Fibroblast of villous mesenchyme (primary cell): ENCODE results near the gene CAVIN2.

DNA sequence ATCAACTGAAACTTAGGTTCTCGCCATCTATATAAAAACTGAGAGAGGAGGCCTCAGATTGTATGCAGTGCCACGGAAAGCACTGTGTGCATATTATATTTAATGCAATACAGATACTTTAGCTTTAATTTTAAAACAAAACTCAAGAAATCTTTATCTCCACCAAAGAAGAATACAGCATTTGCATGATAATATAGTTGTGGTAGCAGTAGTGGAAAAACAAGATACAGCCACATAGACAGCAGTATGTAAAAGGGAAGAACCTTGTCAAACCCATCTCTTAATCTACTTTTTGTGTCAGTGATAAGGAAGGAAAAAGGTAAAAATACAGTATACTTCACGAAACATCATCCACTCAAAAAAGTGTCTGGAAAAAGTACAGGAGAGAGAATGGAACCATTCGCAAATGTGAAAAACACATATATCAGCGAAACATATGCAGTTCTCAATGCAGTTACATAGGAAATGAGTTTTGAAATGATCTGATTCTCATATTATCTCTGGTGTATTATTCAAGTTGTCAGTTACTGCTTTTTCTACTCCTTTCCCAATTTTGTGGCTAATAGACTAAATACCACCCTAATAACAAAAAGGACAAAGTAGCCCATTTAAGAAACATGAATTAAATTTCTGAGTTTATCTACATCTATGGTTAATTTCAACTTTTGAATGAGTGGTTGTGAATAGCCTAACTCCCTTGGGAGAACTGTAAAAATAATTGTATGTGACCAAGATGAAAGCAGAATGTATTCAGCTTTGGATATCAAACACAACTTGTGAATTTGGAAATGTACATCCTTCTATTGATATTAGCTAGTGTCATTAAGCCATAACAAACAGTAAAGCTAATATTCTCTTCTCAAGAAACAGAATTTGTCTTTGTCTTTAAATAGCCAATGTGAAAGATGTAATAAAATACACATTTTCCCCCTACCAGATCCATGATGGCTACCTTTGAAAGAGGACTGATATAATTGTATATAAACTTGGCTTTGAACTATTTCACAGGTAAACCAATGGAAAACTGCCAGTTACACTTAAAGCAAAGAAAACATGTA is 44.4 kb downstream of the STAT1 start:
- CAGE, long polyA plus RNA, result no peak

- CAGE, long polyA plus RNA, result no peak
Measured at GRCh38 chr2:191013429-191013722, 595 bp downstream of the STAT1 start.

- CAGE, long polyA plus RNA, result no peak
Measured at GRCh38 chr2:191115094-191115919, 35.5 kb downstream of the STAT4 start.

DNA sequence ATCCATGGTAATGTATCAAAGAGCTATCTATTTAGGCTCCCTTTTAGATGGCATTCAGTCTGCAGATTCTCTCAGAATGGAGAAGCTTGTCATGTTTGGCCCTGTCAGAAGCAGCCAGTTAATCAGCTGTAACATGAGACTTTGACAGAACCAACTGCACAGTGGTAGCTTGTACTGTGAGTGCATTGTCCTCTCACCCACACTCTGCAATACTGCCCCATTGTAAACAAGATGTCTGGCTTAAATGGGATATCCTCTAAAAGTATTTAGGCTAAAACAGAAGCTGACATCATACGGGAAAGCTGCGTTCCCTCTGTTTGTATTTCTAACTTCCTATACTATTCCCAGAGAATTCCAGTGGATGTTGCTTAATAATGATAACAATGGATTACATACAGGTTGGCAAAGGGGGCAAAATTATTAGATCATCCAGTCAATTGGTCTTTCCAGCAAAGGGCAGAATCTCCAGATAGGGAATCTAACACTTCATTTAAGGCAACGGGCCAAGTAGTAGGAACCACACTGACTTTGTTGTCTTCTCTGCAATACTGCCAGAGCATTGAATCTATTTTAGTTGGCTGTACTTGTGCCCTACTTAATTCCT is 15.4 kb upstream of the STAT4 start:
- CAGE, long polyA plus RNA, result no peak

- CAGE, long polyA plus RNA, result no peak
Measured at GRCh38 chr2:191172802-191173379, 22.1 kb upstream of the STAT4 start.

GRCh38 chr2:191176808-191177153 is 26.0 kb upstream of the STAT4 start:
- CAGE, long polyA plus RNA, result no peak

DNA sequence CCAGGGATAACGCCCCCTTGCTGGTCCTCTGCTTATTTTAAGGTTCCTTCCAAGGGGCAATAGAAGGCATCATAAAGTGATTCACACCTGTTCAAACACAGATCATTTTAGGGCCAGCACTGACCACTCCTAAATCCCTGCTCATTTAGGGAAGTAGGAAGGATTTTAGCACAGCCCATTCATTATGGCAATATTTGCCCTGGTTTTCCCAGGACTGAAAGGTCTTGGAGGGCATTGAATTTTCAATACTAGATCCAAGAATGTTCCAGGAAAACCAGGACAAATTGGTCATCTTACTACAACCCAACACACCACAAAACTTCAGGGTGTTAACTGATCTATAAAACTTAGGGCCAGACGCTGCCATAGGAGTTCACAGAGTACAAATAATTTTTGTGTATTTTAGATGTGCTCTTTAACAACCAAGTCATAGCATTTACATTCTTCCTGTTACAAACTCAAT is 26.4 kb upstream of the STAT4 start:
- CAGE, long polyA plus RNA, result no peak

GRCh38 chr2:191325182-191325785 is 80.1 kb downstream of the MYO1B start:
- CAGE, long polyA plus RNA, result no peak

DNA sequence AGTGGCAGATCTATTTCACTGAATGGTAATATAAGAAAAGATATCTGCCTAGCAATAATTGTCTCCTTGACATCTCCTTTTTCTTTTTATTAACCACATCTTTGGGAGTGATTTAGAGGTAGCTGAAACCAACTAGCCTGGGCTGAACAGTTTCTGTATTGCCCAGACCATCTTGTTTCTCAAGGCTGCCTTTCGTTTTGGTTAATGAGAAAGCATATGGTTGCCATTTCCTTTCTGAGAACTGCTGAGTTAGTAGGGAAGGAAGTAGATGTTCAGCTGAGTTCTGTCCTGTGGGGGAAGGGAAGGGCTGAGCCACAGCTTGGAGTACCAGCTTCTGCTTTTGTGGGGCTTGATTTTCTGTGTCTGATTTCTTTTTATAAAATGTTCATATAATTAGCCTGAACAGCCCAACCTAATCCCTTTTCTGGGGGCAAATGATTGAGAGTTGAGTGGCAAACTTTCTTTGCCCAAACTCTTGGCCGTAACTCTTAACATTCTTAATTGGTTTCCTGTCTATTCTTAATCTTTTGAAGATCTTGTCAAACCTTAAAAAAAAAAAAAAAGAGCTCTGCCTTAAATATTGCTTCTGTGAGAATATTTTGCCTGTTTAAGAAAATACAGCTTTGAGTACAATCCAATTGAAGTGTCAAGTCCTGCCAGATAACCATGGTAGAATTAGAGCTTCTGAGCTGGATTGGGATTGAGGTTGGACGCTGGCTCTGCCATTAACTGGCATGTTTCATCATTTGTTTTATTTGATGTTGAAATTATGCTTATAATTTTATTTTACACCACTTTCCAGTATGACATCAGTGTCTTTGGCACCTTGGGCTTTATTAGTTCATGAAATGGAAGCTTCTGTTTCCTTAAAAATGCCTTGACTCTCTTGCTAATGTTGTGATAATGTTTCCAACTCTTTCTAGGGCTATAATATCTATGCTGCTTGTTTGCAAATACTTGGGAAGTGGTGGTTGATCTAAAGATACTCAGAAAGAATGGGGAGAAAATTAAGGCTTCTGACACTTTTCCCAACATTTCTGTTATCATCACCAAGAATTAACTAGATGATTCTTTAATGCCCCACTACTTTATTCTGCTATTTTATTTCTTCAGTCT is 1.8 kb upstream of the NABP1 start:
- CAGE, long polyA plus RNA, result no peak

- CAGE, long polyA plus RNA, result no peak
Measured at GRCh38 chr2:191690568-191691662, 13.0 kb downstream of the NABP1 start.

GRCh38 chr2:191846852-191847603 is at the start of gene CAVIN2:
TSS of gene CAVIN2 (minus strand) at chr2:191847088.
- CAGE, long polyA plus RNA, result no peak

DNA sequence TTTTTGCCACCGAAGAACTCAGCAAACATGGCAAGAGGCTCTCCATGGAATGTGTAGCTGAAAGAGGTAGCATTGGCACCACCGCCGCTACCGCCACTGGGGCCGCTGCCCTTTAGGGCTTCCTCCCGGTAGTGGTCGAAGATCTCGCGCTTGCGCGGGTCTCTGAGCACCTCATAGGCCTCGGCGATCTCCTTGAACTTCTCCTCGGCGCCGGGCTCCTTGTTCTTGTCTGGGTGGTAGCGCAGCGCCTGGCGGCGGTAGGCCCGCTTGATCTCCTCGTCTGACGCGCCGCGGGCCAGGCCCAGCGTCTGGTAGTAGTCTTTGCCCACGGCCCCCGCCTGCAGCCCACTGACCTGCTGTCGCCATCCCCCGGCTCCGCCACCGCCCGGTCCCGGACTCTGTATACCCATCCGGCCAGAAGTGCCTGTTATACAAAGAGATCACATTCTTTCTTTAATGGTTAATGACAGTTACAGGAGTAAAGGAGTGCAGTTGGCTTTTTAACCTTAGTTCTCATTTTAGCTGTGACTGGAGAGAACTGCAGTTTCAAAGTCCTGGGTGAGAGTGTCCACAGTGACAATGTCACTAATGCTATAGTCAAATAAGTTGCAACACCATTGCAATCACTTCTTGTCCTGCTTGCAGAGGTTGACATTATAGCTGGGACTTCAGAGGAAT is 35.1 kb upstream of the CAVIN2 start:
- CAGE, long polyA plus RNA, result no peak

DNA sequence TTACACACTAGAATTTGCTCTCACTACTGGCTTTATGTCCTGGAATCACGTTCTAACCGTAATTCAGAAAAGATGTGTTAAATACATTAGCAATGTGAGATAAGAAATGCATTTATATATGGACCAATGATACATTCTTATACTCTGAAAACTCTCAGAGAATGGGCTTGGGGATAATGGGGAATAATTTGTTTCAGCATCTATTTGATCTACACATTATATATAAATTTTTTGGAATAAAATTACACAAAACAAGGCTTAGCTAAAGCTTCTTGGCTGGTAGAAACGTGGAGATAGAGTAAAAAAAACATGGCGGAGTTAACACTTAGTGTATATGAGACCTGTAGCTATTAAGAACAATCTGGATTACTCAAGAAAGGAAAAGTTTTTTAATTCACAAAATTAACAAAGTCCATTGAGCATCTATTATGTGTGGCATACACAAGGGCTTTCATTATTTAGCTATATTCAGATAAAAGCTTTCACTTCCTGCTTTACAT is 196.2 kb upstream of the SLC39A10 start:
- CAGE, long polyA plus RNA, result no peak

DNA sequence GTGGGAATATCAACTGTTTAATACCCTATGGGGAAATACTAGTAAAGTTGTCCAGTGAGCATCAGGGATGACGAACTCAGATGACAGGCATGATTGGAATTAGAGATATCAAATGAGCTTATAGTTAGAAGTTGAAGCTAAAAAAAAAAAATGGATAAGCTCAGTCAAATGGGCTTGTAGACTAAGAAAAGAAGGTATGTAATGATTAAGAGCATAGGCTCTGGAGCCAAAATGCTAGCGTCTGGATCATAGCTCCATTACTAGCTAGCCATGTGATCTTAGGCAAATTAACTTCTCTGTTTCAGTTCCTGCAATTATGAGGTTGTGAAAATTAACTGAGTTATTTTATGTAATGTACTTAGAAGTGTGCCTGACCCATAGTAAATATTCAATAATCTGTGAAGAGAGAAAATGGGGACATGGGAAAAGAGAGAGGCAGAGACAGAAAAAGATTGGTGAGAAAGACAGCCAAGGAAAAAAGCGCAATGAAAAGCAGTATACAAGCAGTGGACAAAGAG is 95.8 kb upstream of the SLC39A10 start:
- CAGE, long polyA plus RNA, result no peak

- CAGE, long polyA plus RNA, result no peak
Measured at GRCh38 chr2:195659072-195660248, 2.4 kb downstream of the SLC39A10 start.

DNA sequence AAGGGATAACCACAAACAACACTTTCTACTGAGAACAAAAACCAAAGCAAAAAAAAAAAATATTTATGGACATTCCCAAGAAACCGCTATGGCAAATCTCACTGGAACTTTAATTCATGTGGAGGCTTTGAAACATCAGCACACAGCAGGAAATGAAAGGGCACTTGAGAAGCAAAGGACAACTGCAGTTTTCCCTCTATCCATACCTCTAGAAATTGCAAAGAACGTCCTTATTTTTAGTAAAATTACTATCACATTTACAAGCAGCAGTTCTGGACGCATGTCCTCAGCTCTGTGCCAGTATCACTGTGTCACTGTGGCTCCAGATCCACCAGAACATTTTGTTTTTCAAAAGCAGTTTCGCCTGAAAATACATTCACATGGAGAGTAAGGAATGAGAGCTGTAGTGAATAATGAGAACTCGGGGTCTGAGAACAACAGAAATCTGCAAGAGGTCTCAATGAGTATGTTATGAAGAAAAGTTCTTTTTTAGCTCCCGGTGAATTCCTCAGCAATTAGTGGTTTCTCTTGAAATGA is 44.8 kb upstream of the DNAH7 start:
- CAGE, long polyA plus RNA, result no peak

DNA sequence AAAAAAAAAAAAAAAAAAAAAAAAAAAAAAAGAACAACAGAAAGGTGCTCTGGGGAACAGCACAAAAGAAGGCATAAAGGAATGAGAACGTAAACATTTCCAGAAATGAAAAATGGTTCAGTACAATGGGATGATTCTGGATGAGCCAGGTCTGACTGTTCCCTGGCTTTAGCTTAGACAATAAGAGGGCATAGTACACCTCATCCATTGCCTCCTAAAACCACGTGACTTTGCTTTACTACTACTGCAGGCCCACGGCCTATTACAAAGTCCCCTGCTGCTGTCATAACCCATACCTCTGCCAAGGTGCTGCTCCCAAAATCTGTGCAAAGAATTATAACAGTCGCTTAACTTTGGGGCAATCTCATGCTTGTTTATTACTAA is 26.9 kb downstream of the STK17B start:
- CAGE, long polyA plus RNA, result no peak

DNA sequence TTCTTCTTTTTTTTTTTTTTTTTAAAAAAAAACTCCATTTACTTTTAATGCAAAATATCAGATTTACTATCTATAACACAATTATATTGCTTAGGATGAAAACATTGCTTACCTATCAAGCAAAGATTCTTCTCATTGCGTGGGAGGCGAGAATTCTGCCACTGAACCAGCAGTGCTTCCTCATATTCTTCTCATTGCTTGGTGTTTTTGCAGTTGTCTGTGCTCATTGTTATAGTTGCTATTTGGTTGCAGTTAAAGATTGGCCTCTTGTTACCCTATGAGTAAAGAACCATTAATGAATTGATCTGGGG is 17.7 kb upstream of the STK17B start:
- CAGE, long polyA plus RNA, result no peak

DNA sequence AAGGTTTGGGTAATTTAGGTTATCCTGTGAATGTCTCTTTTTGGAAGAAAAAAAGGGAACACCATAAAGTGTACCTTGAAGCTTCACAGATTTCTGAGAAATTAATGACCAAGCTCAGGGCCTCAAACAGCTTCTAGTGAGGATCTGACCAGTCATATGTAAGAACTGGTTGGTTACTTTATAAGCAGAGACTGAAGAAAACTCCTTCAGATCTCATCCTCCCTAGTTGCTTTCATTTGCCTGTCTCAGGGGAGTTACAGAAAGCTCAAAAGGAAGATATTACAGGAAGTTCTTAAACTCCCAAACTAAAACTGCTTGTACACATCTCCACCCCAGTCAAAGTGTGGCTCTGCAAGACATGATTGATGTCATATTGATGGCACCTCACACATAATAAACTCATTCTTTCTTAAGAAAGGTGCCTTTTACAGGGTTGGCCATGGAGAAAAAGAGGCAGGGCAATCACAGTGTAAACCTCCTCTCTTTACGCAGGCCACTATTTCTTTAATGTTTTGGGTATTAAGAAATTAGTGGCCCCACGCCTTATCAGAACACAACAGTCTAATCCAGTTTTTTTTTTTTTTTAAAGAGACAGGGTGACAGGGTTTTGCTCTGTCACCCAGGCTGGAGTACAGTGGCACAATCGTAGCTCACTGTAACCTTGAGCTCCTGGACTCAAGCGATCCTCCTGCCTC is 62.5 kb upstream of the STK17B start:
- CAGE, long polyA plus RNA, result no peak

- CAGE, long polyA plus RNA, result no peak
Measured at GRCh38 chr2:196319034-196319815, 147.8 kb upstream of the STK17B start.